Hepatocyte (in vitro differentiated cells and primary cell): ENCODE results near the genes LRRC10 and BEST3.

GRCh38 chr12:69046291-69046879 lies 113.4 kb upstream of the CPM start:
- RAMPAGE, long total RNA: no peak
- RRBS: no CpG with 5 or more reads among the region's 2 CpGs

DNA sequence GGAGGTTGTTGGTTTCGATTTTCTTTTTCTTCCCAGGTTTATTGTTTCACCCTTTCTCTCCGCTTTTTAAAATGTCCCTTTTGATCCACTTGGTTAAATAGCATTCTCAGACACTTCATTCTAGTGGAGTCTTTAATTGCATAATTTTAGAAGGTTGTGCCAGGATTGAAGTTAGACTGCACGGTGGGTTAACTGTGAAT lies 113.8 kb upstream of the CPSF6 start:
- RAMPAGE, long total RNA: no peak
- RRBS: no CpG with 5 or more reads among the region's 3 CpGs

DNA sequence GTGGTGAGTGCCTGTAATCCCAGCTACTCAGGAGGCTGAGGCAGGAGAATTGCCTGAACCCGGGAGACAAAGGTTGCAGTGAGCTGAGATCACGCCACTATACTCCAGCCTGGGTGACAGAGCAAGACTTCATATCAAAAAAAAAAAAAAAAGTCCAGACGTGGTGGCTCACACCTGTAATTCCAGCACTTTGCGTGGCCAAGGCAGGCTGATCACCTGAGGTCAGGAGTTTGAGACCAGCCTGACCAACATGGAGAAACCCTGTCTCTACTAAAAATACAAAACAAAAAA lies 79.6 kb upstream of the CPSF6 start:
- RAMPAGE, long total RNA: no peak
- RRBS: no CpG with 5 or more reads among the region's 4 CpGs

DNA sequence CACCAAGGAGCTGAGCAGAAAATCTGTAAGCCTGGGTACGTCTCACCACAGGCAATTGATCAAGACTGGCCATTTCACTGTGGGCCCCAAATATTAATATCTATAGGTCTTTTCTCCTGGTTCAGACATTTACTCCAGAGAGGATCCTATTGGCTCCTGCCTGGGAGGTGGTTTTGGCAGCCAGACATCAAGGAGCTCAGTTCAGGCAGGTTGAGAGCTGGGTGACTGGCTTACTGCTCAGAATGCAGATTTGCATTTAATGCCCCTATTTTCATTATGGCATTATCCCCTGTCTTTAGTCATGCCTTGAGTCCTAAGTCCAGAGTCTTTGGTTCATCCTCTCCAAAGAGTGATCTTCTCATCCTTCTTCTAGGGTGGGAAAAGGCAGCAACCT lies 4.6 kb upstream of the LYZ start:
- RAMPAGE, long total RNA: no peak
- RRBS: no CpG with 5 or more reads among the region's 1 CpG

- RAMPAGE, long total RNA: no peak
- RRBS: no CpG with 5 or more reads among the region's 6 CpGs
Observed at GRCh38 chr12:69417553-69417912, 52.7 kb upstream of the FRS2 start.

DNA sequence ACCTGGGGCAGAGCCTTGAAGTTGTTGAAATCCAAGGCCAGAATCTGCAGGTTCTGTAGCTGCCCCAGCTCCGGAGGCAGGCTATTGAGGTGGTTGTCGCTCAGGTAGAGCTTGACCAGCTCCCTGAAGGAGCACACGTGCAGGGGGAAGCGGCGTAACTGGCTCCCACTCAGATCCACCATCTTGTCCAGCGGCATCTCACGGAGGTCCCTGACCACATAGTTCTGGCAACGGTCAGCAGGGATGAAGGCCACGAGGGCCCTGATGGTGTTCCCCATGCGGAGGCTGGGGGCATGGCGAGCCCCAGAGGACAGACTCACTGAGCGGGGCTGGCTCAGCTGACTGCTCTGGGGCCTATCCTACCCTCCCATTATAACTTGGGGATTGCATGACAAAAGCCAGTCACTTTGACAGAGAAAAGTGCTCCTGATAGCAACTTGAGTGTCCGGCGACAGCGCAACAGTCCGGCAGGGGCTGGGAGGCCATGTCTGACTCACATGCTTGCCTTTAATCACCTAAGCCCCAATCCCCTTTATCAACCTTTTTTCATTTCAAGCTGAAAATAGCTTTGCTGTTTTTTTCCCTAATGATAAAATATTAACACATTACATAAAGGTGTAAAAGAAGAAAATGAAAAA lies at the start of gene LRRC10:
LRRC10 (minus strand) TSS at position 347 of the 638 bp plus-strand sequence.
- RAMPAGE, long total RNA: no peak
- RRBS: no CpG with 5 or more reads among the region's 16 CpGs

GRCh38 chr12:69688912-69689444 lies 10.1 kb downstream of the BEST3 start:
- RAMPAGE, long total RNA: no peak
- RRBS: no CpG with 5 or more reads among the region's 12 CpGs

- RAMPAGE, long total RNA: no peak
- RRBS: no CpG with 5 or more reads among the region's 8 CpGs
Observed at GRCh38 chr12:69699246-69699652, at the start of gene BEST3. Gene BEST3 (minus strand): TSS chr12:69699303.

DNA sequence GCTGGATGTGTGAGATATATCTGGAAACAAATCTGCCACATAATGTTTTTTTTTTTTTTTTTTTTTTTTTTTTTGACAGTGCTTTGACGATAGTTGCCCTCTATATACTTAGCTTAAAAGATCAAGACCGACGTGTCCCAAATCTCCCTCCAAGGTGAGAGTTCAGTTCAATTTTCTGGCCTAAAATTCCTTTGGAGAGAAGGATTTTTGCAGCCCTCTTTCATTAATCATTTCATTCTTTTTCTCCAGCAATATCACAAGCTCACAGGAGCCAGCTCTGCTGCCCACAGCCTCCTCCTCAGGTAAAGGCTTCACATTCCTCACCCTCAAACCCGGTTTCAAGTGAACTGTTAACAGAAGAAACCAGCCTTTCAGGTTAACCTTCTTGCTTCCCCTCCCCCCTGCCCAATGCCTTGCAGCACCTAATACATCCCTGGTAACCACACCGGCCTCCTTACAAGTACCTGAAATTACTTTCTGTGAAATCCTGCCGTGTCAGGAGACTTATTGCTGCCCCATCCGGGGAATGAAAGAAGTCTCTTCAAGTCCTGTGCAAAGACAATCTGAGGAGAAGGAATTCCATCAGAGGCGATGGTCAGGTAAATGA lies 111.1 kb downstream of the MYRFL start:
- RAMPAGE, long total RNA: no peak
- RRBS: 41% methylated on average over 4 of the region's 8 CpGs

- RAMPAGE, long total RNA: no peak
- RRBS: no CpG with 5 or more reads among the region's 1 CpG
Observed at GRCh38 chr12:69966379-69966820, 141.4 kb downstream of the MYRFL start.

DNA sequence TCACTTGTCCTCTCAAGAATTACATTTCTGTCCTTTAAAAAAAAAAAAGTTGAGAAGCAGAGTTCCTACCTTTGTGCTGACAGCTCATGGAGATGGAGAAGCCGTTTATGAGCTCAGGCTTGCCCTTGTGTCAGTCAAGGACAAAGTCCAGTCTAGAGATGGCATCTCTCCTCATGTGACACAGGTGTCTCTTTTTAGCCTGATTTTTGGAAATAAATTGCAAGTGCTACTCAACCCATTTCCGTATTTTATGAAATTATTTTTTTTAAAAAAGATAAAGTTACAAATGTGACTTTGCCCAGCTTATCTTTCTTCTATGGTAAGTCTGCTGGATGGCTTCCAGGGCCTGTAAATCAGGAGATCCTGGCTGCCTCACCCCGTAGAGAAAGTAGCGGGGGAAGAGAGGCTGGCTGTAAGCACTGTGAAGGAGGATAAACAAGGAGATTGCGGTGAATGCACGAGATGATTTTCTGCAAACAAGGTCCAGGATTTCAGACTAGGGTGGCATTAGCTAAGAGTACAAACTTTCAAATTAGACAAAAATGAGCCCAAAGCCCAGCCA lies 169.7 kb downstream of the MYRFL start:
- RAMPAGE, long total RNA: no peak
- RRBS: no CpG with 5 or more reads among the region's 6 CpGs

GRCh38 chr12:70197244-70197668 lies 46.0 kb upstream of the CNOT2 start:
- RAMPAGE, long total RNA: no peak

- RAMPAGE, long total RNA: no peak
- RRBS: no CpG with 5 or more reads among the region's 3 CpGs
Observed at GRCh38 chr12:70241479-70242144, 1.6 kb upstream of the CNOT2 start.

- RAMPAGE, long total RNA: no peak
- RRBS: no CpG with 5 or more reads among the region's 7 CpGs
Observed at GRCh38 chr12:70557385-70558506, 79.5 kb downstream of the PTPRB start.

- RAMPAGE, long total RNA: no peak
- RRBS: no CpG with 5 or more reads among the region's 8 CpGs
Observed at GRCh38 chr12:70589959-70590403, 47.2 kb downstream of the PTPRB start.

GRCh38 chr12:70606071-70606378 lies 31.2 kb downstream of the PTPRB start:
- RAMPAGE, long total RNA: no peak
- RRBS: no CpG with 5 or more reads among the region's 3 CpGs

- RAMPAGE, long total RNA: no peak
- RRBS: no CpG with 5 or more reads among the region's 9 CpGs
Observed at GRCh38 chr12:70664378-70664964, 27.2 kb upstream of the PTPRB start.

- RAMPAGE, long total RNA: no peak
- RRBS: no CpG with 5 or more reads among the region's 35 CpGs
Observed at GRCh38 chr12:71117880-71118817, 39.6 kb downstream of the TSPAN8 start.

GRCh38 chr12:71139024-71139619 lies 18.7 kb downstream of the TSPAN8 start:
- RAMPAGE, long total RNA: no peak
- RRBS: 42% methylated on average over 3 of the region's 4 CpGs

DNA sequence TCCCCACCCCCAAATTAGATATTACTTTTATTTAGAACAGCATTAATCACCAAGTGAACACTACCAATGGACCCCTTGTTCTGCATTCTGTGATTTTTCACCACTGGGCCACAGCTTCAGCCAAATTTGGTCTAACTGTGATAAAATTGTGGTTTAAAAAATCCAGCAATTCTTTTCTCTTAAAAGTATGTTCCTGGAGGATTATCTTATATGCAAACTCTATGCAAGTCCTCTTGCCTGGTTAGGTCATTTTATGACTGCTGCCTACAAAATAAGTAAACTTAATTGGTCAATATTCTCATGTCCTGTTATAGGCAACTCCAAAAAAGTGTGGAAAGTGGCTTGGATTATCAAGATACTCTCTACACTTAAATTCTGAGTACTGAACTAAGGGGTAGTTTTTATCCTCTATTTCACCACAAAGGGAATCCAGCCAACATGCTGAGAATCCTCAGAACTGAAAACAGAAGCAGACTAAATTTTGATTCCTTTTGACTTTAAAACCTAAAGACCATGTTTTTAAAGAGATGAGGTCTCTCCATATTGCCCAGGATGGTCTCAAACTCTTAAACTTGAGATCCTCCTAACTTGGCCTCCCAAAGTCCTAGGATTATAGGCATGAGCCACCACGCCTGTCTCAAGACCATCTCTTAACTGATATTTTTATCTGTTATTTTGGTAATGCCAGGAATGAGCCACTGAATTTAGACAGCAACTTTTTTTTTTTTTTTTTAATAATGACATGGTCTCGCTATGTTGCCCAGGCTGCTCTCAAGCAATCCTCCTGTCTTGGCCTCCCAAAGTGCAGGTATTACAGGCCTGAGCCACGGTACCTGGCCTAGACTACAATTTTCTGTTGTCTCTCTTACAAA lies 59.8 kb downstream of the ZFC3H1 start:
- RAMPAGE, long total RNA: no peak
- RRBS: no CpG with 5 or more reads among the region's 3 CpGs